Neural progenitor cell (in vitro differentiated cells): ENCODE measurements around a stretch of chr1.

GRCh38 chr1:59083804-59084798, 212.8 kb upstream of the FGGY start:
- RAMPAGE, long total RNA = no peak

DNA sequence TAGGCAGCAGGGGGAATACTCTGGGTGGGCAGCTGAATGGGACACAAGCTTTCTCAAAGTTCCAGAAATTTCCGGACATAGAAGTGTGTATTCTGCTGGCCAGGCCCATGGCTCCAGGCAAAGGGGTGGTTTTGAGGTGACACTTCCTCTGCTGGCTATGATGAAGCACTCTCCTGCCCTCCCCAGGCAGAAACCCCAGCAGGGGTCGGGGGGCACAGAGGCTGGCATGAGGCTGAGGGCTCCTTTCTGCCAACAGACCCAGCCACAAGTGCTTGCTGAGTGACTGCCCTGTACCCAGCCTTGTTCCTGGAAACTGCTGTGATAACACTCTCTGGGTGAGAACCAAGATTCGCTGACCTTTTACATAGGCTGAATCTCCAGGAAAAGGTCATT, 155.7 kb upstream of the FGGY start:
- RAMPAGE, long total RNA = no peak

- RAMPAGE, long total RNA = no peak
Measured at GRCh38 chr1:59150778-59151667, 145.9 kb upstream of the FGGY start.

DNA sequence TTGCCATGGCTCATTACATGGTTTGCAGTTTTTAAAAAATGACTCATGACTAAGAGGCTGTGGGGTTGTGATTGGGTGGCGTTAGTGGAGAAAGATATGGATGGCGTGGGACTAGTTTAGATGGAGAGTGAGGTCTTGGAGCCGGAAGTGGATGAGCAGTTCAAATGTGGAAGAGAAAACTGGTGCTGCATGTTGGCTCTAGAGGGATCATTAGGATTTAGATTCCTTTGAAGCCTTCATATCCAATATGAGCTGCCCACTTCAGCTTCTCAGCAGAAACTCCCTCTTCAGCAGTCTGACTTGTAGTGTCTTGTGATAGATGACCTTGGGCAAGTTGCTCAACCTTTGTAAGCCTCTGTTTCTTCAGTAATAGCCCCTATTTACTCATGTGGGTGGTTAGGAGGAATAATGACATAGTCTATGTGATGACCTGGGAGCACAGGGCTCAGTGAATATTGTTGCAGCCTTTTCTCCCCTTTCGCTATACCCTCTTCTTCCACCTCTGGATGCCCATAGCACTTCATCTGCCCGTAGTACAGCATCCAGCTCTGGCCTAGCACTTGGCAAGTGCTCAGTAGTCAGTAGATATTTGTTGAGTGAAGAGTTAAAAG, 6.4 kb upstream of the FGGY start:
- RAMPAGE, long total RNA = no peak

DNA sequence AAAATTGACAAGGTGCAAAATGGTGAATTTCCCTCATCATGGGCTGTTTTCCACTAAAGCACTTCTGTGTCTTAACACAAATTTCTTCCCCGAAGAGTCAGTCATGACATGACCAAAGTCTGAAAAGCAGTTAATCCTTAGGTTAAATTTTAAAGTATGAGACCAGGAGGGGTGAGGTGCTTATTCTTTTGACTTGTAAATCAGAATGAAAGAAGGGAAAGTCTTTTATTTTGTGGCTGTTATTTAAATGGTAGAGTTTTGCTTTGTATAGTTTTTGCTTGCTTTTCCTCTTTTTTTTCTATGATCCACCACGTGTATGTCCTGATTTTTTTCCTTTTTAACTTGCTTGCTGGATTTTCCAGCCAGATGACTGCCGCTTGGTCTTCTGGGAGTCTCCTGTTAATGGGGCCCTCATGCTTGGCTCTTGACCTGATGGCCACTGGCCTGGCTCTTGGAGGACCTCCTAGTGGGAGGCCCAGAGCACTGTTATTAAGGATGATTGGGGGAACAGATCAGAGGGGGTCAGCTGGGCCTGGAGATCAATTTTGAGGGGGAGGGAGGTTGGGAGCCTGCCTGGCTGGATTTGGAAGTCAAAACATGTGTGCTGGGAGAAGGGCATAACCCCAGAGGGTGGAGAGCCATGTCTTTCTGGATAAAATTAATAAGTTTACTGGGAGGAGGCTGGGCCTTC, 1.1 kb downstream of the FGGY start:
- RAMPAGE, long total RNA = no peak

GRCh38 chr1:59446358-59446942, 149.6 kb downstream of the FGGY start:
- RAMPAGE, long total RNA = no peak

GRCh38 chr1:59499092-59499505, 202.2 kb downstream of the FGGY start:
- RAMPAGE, long total RNA = no peak

- RAMPAGE, long total RNA = no peak
Measured at GRCh38 chr1:59543169-59543826, 246.4 kb downstream of the FGGY start.

GRCh38 chr1:59673428-59674339, 141.1 kb upstream of the HOOK1 start:
- RAMPAGE, long total RNA = no peak

DNA sequence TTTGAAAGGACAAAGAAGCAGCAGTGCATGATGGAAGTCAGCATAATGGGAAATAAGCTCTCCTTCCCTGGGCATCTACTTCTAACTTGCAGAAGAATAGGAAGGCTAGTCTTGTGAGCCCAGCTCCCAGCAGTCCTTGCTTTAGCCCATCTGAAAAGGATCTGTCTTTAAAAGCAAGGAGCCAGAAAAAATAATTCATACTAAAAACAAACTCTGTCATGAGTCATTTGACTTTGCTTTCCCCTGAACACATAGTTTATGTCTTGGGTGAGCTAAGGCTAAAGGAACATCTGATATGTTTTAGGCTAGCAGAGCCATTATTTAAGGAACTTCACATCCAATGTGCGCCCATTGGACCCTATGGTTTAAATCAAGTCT, 111.2 kb upstream of the HOOK1 start:
- RAMPAGE, long total RNA = no peak

GRCh38 chr1:59845139-59845536, 30.4 kb downstream of the HOOK1 start:
- RAMPAGE, long total RNA = no peak

GRCh38 chr1:59892797-59893381, 33.7 kb downstream of the CYP2J2 start:
- RAMPAGE, long total RNA = no peak

GRCh38 chr1:61053485-61054631, 28.5 kb upstream of the NFIA start:
- RAMPAGE, long total RNA = no peak

- RAMPAGE, long total RNA = no peak
Measured at GRCh38 chr1:61078460-61078935, 3.9 kb upstream of the NFIA start.

DNA sequence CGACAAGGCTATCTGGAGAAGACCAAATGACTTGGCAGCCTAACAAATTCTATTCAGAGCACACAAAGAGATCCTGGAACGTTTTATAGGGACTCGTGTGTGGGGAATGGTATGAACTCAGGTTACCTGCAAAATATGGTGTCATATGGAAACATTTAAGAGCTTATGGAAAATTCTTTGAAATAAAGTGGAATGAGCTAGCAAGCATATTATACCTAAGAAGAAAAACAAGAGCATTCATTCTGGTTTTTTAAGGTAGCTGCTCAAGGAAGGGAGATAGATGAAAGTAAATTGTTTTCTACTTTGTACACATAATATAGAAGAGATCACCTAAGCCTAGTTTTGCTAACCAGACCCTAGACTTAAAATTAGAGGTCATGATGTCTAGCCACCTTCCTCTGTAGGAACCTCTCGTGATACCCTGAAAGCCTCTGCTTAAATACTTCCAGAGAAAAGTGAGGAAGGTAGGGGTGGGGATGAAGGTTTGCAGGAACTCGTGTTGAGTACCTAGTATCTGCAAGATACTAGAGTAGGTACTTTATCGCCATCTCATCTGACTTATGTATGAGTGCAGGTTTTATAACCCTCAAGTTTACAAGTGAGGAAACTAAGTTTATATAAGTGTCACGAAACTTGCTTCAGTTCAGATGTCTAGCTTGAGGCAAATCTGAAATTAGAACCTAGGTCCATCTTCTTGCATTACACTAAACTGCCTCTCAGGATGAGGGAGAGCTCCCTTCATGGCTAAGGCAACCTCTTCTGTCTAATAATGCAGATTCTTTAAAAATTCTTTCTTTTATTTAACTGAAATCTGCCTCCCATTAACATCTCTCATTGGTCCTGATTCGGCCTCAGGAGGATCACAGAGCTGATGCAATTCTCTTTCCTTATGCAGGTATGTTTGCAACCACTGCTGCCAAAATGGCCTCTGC, 43.4 kb downstream of the NFIA start:
- RAMPAGE, long total RNA = no peak

GRCh38 chr1:61461756-61462400, 263.1 kb downstream of the TM2D1 start:
- RAMPAGE, long total RNA = no peak

DNA sequence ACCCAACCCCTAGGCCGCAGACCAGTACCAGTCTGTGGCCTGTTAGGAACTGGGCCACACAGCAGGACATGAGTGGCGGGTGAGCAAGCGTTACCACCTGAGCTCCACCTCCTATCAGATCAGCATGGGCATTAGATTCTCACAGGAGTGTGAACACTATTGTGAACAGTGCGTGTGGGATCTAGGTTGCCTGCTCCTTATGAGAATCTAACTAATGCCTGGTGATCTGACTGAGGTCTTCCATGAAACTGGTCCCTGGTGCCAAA, 208.7 kb downstream of the TM2D1 start:
- RAMPAGE, long total RNA = no peak

- RAMPAGE, long total RNA = no peak
Measured at GRCh38 chr1:62113860-62114459, 80.7 kb upstream of the L1TD1 start.

DNA sequence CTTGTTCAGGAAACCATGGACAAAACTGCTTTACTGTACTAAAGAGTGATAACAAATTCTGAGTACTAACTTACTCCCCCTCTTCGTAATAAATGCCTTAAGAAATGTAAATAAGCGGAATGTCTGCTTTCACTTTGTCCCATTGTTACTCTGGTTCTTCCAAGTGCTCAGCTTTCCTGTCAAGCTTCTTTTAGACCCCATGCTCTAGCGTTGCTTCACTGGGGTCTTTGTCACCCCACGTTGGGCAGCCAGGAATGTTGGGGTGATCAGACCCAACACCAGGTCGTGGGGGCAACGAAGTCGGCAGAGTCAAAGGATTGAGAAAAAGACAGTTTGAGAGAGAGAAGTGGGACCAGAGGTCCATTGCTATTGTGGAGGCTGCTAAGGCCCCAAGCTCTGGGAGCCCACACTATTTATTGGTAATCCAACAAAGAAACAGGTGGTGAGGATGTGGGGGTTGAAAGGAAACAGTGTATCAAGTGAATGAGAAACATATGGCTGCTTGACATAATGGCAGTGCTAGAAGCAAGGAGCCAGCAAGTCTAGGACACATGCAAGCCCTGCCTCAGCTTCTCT, 11.4 kb upstream of the L1TD1 start:
- RAMPAGE, long total RNA = no peak

DNA sequence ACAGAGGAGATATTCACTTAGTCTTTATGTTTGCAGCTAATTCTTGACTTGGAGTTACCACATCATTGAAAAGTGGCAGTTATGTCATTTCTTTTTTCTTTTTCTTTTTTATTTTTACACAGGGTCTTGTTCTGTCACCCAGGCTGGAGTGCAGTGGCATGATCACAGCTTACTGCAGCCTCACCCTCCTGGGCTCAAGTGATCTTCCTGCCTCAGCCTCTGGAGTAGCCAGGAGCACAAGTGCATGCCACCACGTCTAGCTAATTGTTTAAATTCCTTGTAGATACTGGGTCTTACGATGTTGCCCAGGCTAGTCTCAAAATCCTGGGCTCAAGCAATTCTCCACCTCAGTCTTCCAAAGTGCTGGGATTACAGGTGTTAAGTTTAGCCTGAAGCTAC, 52.1 kb upstream of the KANK4 start:
- RAMPAGE, long total RNA = no peak